Cerebral cortex (tissue), 2 donors: Measurements from ENCODE around the genes UQCC3, HNRNPUL2, TMEM223 and MACROD1.

GRCh38 chr11:62671508-62672227 is at the start of gene UQCC3:
UQCC3 (plus strand) TSS chr11:62671673.
- PRO-cap, 2 experiments, result peak in 1 of 2 experiments; most common plus-strand start chr11:62671881 (in 1); most common minus-strand start chr11:62671600 (in 1)

- PRO-cap, 2 experiments, result no peak in any of the 2 experiments
These were observed 1.5 kb downstream of the LRRN4CL start for GRCh38 chr11:62687563-62688529.

DNA sequence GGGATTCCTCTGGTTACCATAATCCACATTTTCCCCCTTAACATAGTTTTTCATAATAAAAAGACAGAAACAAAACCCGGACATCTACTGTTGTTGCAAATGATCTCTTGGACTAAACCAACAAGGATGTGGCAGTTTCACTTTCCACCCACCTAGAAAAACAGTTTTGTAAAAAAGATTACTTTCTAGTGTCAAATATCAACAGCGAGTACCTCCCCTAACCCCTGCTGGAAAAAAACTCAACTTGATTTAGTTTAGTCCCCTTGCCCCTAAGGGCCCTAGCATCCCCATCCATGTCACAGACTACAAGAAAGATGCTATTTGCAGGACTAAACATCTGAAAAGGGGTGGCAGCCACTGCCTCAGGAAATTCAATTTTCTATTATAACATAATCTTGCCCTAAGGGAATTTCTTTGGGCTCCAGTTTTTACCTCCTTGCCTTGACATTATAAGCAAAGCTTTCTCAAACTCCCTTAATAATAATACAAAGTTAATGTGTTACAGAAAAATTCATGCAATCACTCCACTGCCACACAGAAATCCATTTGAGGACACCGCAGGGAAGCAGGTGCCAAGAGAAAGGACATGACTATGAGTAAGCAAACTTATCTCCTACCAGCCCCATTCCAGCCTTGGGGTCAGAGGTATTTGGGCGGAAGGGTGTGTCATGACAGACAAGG is 5.6 kb downstream of the GNG3 start:
- PRO-cap, 2 experiments, result no peak in any of the 2 experiments

DNA sequence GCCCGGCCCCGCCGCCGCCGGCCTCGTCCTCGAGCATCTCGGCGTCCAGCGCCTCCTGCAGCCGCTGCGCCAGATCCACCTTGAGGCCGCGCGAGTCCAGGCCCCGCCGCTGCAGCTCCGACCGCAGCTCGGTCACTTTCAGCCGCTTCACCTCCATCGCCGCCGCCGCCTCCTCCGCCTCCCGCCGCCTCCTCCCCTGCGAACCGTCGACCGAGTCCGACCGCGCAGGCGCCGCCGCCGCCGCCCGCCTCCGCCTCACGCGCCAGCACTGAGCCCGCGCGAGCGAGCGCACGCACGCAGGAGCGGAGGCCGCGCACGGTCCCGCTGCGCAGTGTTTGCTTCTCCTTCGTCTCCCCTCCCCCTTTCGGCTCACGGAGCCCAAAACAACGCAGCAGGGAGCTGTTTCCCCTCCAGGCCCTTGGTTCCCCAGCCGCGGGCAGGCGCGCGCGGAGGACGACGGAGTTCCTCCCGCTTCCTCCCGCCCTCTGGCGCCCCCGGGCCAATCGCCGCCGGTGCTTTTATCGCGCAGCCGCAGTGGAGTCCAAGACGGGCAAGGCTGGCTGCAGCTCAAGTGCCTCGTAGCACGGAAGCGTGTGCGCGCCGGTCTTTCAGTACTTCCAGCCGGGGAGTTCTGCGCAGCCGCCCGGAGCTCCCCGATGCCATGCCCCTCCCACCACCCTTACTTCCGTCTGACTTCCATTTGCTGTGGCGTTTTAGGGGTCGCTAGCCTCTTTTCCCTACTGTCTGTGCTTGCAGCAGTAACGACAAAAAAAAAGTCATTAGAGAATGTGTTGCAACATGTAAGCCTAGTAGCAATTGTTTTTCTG is at the start of gene HNRNPUL2:
HNRNPUL2 (minus strand) TSS at position 458 of the 827 bp plus-strand sequence.
- PRO-cap, 2 experiments, result peak in 1 of 2 experiments; most common plus-strand start position 271 of the sequence (in 1); most common minus-strand start position 205 of the sequence (in 1)

DNA sequence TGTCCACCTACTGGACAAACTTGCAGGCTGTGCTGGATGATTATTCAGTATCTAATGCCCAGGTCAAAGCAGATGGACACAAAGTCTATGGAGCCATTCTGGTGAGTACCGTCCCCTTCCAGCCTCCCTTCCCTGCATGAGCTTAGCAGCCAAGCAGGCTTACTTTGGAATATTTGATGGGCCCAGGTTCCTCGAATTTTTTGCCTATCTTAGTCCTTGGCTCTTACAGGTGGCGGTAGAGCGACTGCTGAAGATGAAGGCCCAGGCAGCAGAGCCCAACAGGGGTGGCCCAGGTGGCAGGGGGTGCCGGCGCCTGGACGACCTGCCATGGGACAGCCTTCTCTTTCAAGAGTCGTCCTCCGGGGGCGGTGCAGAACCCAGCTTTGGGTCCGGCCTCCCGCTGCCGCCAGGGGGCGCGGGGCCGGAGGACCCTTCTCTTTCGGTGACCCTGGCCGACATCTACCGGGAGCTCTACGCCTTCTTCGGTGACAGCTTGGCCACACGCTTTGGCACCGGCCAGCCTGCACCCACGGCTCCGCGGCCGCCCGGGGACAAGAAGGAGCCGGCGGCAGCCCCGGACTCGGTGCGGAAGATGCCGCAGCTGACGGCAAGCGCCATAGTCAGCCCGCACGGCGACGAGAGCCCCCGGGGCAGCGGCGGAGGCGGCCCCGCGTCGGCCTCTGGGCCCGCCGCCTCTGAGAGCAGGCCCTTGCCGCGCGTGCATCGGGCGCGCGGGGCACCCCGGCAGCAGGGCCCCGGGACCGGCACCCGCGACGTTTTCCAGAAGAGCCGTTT is 717 bp upstream of the TMEM179B start:
- PRO-cap, 2 experiments, result peak in 1 of 2 experiments; most common plus-strand start position 452 of the sequence (in 1); most common minus-strand start position 342 of the sequence (in 1)

- PRO-cap, 2 experiments, result peak in 1 of 2 experiments; most common plus-strand start chr11:62791987 (in 1); most common minus-strand start chr11:62792007 (in 1)
These were observed at the start of gene TMEM223 for GRCh38 chr11:62791602-62792700. TMEM223 (minus strand) TSS chr11:62792006.

DNA sequence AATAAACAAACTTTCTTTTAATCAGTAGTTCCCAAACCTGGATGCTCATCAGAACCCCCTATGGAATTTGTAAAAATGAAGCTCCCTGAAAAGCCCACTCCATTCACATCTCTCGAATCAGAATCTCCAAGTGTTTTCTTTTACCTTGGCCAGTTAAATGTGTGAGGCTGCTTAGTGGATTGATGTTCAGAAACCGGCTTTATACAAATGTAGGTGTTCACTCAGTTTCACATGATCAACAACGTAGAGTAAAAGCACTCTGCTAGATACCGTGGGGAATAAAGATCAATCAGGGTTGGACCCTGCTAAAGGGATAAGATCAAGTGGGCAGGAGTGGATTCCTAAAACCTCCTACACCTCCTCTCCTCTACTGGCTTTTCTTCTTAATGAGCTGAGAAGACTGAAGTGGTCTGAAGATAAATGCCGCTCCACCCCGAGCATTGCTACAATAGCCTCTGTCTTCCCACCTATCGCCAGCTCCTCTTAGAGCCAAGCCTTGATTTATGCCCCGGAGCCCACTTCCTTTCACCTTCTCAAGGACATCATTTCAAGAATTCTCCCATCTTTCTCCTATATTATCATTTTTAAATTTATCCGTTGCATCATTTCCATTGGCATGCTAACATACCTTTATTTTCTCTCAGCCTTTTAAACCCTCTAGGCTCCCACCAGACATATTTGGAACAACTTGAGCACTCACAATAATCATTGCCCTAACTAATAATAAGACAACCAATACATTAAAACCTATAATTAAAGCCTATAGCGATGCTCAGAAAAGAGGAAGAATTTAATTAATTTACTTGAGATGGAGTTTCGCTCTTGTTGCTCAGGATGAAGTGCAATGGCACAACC is 8.4 kb upstream of the NXF1 start:
- PRO-cap, 2 experiments, result no peak in any of the 2 experiments

- PRO-cap, 2 experiments, result no peak in any of the 2 experiments
These were observed 9.0 kb downstream of the SLC3A2 start for GRCh38 chr11:62889291-62890541.

- PRO-cap, 2 experiments, result no peak in any of the 2 experiments
These were observed 12.3 kb downstream of the PLAAT2 start for GRCh38 chr11:63550904-63551280.

GRCh38 chr11:63574412-63575416 is 11.5 kb upstream of the PLAAT2 start:
- PRO-cap, 2 experiments, result no peak in any of the 2 experiments

DNA sequence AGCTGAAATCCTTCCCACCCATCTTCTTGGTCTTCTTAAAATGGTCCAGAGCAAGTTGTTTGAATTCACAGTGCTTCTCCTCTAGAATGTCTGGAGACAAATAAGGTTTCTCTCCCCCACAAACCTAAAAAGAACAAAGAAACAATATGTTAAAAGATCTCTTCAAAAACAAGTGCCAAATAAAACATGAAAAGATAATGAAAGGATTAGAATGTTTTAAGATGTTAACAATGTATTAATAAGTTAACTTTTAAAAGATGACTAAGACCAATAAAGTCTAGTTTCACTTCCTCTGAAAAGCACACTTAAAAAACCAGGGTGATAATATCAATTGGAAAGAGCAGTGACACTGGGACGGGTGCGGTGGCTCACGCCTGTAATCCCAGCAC is 17.1 kb upstream of the PLAAT3 start:
- PRO-cap, 2 experiments, result no peak in any of the 2 experiments

- PRO-cap, 2 experiments, result no peak in any of the 2 experiments
These were observed 8.2 kb downstream of the ZFTA start for GRCh38 chr11:63760291-63760929.

DNA sequence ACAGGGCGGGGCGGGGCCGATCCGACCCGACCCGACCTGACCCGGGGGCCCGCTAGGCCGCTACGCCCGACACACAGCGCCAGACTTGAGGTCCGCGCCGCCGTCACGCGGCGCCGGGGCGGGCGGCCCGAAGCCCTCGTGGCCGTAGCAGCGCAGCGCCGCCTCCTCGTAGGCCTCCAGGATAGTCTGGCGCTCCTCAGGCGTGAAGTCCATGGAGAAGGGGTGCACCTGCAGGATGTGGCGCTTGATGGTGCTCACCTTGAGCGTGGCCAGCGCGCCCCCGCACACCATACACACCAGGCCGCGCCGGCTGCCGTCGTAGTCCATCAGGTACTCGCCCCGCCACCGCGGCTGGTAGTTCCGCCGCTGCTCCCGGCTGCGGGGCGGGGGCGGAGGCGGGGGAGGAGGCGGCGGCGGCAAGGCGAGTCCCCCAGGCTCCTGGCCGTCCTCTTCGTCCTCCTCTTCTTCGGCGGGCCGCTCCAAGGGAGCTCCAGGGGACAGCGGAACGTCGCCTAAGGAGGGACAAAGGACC is 5.2 kb downstream of the ZFTA start:
- PRO-cap, 2 experiments, result no peak in any of the 2 experiments

DNA sequence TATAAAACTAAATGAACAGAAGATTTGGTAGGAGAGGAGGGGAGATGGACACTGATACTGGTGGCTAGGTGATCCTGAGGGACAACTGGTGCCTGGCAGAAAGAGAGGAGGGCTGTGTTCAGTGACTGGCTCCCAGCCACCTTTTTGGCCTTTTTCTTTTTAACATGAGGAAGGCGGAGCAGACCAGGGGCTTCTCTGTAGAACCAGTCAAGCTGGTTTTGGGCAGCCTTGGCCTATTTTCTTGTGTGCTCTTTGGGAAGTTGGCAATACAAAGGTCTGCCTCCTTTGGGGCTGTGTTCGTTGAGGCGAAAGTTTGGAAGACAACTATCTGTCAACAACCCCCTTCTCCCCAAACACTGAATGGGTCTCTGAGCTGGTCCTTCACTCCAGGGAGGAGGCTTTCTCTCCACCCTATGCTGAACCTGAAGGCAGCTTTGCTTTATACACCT is 8.4 kb downstream of the MARK2 start:
- PRO-cap, 2 experiments, result no peak in any of the 2 experiments

DNA sequence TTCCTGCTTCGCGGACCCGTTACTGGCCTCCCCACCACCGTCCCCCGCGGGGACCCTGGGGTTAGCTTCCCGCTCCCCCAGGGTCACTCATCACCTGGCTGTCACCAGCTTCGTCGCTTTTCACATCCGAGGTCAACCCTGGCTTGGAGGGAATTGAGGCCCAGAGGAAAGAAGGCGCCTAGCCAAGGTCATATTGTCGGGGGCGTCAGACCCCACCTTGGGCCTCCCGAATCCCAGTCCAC is 467 bp downstream of the NAA40 start:
- PRO-cap, 2 experiments, result no peak in any of the 2 experiments

- PRO-cap, 2 experiments, result no peak in any of the 2 experiments
These were observed 8.0 kb downstream of the NAA40 start for GRCh38 chr11:63946727-63947209.

- PRO-cap, 2 experiments, result no peak in any of the 2 experiments
These were observed 45.0 kb downstream of the MACROD1 start for GRCh38 chr11:64120808-64121488.

DNA sequence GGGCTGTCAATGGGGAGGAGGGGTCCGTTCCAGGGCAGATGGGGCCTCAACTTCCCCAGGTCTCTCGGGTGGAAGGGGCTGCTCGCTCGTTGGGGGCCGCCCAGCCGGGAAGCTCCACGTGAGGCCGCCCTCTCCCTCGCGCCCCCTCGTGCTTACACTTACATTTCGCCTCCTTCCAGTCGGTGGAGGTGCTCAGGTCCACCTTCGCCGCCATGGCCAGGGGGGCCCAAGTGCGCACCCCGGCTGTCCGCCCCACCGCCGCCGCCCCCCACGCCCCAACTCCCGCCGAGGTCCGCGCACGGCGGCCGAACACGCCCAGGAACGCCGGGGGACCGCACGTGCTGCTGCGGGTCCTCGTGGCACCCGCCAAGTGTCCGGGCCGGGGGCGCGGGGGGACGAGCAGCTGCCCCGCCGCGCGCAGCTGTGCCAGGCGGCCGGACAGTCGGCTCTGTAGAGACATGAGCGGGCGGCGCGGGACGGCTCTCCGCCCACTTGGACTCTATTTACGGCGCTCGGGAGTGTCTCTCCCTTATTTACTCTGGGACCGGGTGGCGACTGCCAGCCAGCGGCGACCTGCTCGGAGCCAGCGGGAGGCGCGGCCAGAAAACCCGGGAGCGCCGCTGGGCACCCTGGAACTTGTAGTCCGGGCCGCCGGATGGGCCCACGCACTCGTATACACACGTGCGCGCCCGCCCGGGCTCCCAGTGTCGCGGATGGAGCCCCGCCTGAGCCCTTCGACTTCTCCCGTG is at the start of gene MACROD1:
MACROD1 (minus strand) TSS at position 579 of the 749 bp plus-strand sequence.
- PRO-cap, 2 experiments, result peak in 1 of 2 experiments; most common plus-strand start position 704 of the sequence (in 1); most common minus-strand start position 505 of the sequence (in 1)

DNA sequence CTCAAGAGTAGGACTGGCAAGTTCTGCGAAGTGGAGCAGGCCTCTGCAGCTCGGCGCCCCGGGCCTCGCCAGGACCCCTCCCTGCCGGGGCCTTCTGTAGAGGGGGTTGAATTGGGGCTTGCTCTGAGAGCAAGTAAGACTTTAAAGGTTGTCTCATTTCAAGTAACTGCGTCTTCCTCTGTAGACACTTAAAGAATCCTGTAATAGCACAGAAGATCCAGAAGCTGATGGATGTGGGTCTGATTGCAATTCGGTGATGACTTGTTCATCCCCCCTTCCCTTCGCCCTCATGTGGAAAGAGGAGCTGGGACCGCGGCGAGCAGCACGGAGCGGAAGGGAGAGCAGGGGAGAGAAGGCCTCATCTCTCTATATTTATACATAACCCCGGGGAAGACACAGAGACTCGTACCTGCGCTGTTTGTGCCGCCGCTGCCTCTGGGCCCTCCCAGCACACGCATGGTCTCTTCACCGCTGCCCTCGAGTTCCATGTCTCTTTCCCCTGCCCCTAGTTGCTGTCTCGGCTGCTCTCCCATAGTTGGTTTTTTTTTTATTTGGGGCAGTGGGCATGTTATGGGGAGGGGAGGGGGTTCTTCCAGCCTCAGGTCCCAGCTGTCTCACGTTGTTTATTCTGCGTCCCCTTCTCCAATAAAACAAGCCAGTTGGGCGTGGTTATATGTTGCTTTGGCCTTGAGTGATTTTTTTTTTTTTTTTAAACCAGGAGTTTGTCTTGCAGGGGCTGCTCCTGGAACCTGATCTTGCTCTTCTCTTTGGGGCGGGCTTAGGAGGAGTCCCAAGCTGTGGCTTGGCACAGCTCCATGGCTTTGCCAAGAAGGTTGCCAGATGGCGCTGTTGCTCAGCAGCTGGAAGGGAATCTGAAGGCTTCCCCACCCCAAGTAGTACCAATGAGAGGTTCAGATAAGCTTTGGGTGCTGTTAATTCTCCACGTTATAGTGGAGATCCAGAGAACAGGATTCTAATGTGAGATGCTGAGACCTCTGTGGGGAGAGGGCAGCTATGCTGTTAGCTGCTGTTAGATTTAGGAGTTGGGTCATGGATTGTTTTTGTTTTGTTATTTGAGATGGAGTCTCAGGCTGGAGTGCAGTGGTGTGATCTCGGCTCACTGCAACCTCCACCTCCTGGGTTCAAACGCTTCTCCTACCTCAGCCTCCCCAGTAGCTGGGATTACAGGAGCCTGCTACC is 2.3 kb upstream of the FERMT3 start:
- PRO-cap, 2 experiments, result no peak in any of the 2 experiments

DNA sequence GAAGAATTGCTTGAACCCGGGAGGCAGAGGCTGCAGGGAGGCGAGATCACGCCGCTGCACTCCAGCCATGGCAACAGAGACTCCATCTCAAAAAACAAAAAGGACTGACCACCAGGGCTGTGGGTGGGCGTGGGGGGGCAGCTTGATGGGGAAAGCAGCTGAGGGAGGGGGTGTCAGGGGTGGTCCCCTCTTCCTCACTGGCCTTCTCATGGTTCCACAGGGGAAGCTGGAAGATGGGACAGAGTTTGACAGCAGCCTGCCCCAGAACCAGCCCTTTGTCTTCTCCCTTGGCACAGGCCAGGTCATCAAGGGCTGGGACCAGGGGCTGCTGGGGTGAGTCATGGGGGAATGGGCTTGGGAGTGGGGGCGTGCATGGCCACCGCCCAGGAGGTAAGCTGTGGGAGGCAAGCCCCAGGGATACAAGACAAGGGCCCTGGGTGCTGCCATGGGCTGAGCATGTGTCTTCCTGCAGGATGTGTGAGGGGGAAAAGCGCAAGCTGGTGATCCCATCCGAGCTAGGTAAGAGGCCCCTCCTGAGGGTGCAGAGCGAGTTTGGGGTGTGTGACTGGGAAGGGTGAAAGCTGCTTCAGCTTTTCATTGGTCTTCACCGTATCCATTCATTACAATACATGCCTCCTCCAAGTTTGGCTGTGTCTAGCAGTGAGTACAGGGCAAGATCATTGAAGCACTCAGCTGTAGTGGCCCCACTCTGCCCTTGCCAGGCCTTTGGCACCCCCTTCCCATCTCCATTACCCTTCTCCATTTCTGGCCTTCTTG is 2.3 kb downstream of the ENSG00000286264 start:
- PRO-cap, 2 experiments, result no peak in any of the 2 experiments